ENCODE measurements around the genes IL6R and LENEP.

GRCh38 chr1:153697635-153698467 lies 19.4 kb downstream of the NPR1 start:
- PRO-cap = no peak
- RAMPAGE, long total RNA = no peak

DNA sequence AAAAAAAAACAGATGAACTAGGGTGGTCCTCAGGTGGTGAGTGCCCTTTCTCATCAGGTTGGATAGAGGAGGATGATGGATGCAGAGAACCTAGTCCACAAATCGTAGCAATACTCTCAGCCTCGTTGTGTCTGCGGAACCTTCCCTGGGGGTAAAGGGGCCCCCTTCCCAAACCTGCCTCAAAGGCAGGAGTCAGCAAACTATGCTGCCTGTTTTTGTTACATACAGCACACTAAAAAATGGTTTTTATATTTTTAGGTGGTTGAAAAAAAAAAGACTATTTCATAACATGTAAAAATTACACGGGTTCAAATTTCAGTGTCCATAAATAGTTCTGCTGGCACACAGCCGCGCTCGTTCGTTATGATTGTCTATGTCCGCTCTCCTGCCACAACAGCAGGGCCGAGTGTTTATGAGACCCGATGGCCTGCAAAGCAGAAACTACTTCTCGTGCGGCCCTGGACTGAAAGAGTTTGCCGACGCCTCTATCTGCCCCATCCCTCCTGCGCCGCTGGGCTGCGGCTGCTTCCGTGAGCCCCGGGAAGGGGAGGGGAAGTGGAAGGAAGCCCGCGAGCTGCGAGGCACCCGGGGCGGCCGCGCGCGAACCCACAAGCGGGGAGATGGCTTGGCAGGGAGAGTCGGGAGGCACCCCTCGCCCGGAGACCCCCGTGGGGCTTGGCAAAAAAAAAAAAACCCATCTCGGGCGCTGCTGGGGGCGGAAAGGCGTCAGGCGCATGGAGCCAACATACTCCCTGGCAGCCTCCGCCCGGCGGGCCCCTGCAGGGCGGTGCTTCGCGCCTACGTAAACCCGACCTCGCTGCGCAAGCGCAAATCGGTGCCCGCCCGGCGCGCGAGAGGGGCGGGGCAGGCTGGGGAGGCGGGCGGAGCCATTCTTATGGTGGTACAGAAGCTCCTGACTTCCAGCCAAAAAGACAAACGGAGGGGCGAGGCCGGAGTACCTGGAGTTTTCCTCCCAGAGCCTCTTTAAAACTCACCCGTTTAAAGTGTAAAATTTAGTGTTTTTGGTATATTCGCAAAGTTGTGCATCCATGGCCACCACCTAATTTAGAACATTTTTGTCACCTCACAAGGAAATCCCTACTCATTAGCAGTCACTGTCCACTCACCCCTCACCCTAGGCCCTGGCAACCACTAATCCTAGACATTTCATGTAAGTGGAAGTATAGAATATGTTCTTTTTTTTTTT lies 8.2 kb downstream of the SLC27A3 start:
- PRO-cap = bidirectional peak, plus-strand start at position 531 of the sequence, minus-strand start at position 524 of the sequence; bidirectional peak, plus-strand start at position 927 of the sequence, minus-strand start at position 779 of the sequence
- RAMPAGE, long total RNA = no peak

DNA sequence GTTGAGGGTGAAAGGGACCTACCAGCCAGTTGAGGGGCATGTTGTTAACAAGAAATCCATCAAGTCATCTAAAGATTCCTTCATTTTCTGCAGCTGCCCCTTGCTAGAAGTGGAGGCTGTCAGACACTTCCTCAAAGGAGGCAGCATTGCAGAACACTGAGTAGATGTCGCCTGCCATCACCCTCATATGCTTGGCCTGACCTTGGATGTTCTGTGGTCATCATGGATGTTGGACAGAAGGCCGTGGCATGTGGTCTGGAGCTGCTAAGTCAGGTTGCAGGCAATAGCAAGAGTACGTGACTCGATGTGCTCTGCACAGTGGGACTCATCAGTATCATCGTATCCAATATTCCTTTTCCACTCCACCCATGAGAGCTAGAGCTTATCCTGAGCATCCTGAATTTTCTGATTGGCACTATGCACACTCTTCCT lies 70.6 kb downstream of the GATAD2B start:
- PRO-cap = no peak
- RAMPAGE, long total RNA = no peak

- PRO-cap = no peak
- RAMPAGE, long total RNA = no peak
Observed at GRCh38 chr1:153923432-153923937, 713 bp upstream of the GATAD2B start.

- PRO-cap = no peak
- RAMPAGE, long total RNA = no peak
Observed at GRCh38 chr1:153961890-153963192, 996 bp downstream of the SLC39A1 start.

DNA sequence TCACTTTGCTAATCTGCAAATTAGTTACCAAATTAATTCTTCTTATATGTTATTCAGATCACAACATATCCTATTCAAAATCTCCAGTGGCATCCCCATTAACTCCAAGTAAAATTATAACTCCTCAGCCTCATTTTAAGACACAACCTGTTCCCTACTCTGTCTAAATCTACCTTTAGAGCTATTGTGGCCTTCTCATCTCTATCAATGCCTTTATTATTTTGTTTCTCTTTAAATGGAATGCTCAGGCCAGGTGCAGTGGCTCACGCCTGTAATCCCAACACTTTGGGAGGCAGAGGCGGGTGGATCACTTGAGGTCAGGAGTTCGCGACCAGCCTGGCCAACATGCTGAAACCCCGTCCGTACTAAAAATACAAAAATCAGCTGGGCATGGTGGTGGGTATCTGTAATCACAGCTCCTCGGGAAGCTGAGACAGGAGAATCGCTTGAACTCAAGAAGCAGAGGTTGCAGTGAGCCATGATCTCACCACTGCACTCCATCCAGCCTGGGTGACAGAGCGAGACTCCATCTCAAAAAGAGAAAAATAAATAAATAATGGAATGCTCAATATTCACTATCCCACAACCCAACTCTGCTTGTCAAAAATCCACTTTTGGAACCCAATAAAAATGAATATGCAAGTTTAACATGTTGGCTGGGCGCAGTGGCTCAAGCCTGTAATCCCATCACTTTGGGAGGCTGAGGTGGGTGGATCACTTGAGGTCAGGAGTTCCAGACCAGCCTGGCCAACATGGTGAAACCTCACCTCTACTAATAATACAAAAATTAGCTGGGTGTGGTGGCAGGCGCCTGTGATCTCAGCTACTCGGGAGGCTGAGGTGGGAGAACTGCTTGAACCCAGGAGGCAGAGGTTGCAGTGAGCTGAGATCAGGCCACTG lies 26.8 kb downstream of the TPM3 start:
- PRO-cap = no peak
- RAMPAGE, long total RNA = no peak

DNA sequence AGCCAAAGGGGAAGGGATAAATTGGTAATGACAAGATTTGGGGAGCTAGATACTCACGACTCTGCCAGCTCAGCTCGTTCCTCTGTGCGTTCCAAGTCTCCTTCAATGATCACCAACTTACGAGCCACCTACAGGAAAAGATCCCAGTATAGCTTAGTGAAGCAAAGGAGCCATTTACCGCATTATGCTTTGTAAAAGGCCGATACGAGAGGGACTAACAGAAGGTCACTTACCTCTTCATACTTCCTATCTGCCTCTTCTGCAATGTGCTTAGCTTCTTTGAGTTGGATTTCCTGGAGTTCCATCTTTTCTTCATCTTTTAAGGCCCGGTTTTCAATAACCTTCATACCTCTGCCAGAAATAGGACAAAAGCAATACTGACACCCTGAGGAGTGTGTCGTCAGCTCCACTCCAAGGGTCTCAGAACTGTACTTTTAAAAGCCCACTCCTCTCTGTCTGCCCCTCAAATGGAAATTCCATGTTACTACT lies 19.0 kb downstream of the TPM3 start:
- PRO-cap = no peak
- RAMPAGE, long total RNA = no peak

DNA sequence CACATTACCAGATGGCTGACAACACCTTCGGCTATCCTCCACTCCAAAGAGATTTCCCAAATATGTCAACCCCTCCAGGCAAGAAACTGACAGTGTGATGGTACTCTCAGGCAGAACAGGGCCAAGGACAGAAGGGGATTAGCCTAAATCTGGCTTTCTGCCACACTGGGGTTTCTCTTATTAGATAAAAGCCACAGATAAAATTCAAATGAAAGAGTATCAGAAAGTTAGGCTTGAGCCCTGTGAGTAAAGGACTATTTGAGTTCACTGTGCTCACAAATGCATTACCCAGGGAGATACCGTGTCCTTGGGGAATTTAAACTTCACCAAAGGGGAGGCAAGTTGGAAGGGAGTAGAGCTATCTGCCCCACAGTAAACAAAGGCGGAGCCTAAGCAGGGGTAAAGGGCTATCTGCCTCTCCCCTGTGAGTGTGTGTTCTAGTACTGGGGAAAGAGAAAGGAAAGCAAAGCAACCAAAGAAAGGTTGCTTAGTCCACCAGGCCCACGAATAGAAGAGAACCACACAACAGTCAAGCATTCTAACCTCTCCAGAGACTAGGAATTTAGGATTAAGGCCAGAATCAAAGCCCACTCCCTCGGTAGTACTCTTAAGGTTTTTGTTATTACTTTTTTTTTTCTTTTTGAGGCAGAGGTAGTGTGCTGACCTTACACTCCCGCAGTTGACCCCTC lies 12.8 kb downstream of the TPM3 start:
- PRO-cap = no peak
- RAMPAGE, long total RNA = no peak

GRCh38 chr1:154180000-154180702 lies 11.7 kb downstream of the TPM3 start:
- PRO-cap = unidirectional peak, plus-strand start at chr1:154180163
- RAMPAGE, long total RNA = no peak

DNA sequence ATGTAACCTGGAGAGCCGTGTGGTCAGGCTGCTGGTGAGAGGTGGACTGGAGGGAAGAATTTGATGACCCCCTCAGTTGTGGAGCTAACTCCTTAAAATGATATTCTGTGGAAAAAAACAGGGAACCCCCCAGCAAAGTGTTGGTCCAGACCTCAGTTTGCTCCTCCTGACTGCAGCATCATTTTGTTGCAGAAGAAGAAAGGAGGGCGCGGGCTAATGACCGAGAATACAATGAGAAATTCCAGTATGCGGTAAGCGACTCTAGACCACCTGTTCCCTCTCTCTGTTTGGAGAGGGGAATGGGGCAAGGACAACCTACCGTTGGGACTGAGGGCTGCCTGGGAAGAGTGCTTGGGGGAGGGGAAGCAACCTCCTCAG lies 4.9 kb downstream of the ATP8B2 start:
- PRO-cap = no peak
- RAMPAGE, long total RNA = no peak

DNA sequence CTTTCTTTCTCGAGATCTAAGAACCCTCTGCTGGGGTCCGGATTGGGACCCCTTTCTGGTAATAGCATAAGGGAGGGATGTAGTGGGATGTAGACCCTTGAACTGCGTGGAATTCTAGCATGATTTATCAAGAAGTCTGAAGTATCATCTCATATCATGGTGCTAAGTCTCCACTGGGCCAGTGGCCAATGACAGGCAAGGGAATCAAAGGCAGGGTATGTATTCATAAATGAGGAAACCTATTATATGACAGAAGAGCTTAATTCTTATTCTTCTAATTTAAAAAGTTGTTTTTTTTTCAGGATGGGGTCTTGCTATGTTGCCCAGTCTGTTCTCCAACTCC lies 34.8 kb downstream of the ATP8B2 start:
- PRO-cap = no peak
- RAMPAGE, long total RNA = no peak

DNA sequence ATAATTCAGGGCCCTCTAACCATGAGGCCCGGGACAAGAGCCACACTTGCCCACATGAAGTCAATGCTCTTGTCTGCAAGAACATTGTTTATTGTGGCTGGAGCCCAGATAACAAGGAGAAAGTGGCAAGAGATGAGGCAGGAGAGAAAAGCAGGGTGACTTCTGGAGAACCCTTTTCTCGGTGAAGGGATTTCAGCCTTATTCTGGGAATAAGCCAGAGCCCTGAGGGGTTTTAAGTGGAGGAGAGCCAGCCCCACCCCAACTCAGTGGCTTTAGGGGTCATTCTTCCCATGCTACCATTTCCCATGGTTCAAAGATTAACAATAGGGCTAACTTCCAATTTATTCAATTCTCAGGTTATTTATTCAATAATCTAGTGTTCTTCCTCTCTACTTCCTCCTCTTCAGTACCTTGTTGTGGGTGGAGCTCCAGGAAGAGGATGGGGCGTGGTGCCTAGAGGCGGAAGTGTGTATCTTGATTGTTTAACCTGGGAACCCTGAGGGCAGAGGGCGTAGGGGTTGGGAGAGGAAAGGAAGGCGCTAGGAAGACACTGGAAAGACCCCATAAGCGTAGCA lies 19.8 kb upstream of the IL6R start:
- PRO-cap = no peak
- RAMPAGE, long total RNA = no peak

DNA sequence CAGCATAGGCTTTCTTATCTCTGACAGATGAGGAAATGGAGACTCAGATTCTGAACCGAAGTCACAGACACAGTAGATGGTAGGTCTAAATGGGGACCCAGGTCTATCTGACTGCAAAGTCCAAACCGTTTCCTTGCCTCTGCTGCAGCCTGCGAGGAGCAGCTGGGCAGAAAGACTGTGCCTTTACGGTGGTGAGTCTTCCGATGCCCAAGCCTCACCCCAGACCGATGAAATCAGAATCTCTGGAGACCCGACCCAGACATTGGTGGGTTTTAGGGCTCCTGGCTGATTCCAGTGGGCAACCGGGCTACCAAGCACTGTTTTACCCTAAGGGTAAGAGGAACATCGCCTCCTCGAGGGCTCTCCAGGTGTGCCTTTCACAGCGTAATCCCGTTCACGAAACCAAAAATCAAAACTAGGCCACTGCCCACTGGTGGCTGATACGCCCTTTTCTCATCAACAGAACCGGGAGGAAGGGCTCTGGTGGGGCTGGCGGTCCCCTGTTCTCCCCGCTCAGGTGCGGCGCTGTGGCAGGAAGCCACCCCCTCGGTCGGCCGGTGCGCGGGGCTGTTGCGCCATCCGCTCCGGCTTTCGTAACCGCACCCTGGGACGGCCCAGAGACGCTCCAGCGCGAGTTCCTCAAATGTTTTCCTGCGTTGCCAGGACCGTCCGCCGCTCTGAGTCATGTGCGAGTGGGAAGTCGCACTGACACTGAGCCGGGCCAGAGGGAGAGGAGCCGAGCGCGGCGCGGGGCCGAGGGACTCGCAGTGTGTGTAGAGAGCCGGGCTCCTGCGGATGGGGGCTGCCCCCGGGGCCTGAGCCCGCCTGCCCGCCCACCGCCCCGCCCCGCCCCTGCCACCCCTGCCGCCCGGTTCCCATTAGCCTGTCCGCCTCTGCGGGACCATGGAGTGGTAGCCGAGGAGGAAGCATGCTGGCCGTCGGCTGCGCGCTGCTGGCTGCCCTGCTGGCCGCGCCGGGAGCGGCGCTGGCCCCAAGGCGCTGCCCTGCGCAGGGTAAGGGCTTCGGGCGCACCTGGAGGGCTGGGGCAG lies at the start of gene IL6R:
IL6R (plus strand) TSS at position 642 of the 1,049 bp plus-strand sequence.
- PRO-cap = no peak
- RAMPAGE, long total RNA = no peak

GRCh38 chr1:154465394-154466379 lies 36.3 kb upstream of the TDRD10 start:
- PRO-cap = no peak
- RAMPAGE, long total RNA = no peak

DNA sequence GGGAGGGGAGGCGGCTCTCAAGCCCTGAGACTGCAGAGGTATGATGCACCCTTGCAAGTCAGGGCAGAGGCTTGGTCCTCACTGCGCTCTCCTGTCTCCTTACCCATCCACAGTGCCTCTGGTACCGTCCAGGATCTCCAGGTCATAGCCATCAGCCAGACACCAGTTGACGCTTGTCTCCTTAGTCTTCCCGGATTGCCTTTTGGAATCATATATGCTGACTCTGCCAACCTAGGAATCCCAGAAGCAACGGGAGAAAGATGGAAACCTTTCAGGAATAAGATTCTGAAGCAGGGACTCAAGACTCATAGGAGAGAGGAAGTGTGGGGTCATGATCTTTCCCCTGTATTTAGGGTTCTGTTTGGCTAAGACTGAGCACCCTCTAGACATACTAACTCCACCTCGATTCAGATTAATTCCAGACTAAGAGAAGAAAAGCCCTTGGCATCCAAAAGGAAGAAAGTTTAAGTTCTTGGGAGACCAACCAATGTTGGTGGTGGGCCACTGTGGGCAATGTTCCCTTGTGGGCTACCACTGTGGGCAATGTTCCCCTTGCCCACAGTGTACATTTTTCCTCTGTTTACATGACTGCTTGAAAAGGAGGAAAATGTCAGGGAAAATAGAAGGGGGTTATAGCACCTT lies 17.7 kb downstream of the CHRNB2 start:
- PRO-cap = no peak
- RAMPAGE, long total RNA = no peak

DNA sequence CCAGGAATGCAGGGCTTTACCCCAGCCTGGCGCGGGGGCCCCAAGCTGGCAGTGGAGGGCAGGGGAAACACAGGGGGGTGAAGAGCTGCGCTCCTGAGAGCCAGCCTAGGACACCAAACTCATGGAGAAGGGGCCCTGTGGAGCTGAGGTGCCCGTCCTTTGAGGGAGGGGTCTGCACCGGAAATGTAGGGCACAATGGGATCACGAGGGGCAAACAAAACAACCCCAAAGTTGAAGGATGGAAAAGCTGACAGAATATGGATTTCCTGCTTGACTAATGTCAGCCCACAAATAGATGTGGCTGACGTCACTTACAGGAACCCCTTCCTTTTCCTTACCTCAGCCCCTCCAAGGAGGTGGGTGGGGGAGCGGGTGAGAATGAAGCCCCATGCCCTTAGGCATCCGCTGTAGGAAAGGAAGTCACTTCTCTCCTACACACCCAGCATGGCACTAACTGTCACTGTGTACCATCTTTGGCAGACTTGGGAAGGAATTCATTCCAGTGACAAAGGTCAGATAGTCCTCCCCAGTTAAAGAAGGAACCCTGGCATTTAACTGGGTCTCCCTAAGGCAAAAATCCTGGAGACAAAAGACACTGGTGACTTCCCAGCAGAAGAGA lies 110.8 kb downstream of the KCNN3 start:
- PRO-cap = no peak
- RAMPAGE, long total RNA = no peak

GRCh38 chr1:154835884-154836274 lies 34.2 kb downstream of the KCNN3 start:
- PRO-cap = no peak
- RAMPAGE, long total RNA = no peak

DNA sequence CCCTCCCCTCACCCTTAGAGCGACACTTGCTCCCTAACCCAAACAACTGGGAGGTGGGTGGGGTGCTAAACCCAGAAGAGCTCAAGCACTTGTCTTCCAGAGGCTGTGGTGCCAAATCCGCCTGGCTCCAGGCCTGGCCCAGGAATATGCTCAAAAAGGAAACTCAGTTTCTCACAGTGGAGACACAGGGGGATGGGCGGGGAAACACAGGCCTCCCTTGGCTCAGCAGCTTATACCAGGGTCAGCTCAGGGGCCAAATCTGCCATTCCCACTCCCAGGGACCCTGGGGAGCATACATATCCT lies 696 bp upstream of the PBXIP1 start:
- PRO-cap = no peak
- RAMPAGE, long total RNA = no peak

- PRO-cap = no peak
- RAMPAGE, long total RNA = no peak
Observed at GRCh38 chr1:154983710-154984247, 635 bp downstream of the FLAD1 start.

DNA sequence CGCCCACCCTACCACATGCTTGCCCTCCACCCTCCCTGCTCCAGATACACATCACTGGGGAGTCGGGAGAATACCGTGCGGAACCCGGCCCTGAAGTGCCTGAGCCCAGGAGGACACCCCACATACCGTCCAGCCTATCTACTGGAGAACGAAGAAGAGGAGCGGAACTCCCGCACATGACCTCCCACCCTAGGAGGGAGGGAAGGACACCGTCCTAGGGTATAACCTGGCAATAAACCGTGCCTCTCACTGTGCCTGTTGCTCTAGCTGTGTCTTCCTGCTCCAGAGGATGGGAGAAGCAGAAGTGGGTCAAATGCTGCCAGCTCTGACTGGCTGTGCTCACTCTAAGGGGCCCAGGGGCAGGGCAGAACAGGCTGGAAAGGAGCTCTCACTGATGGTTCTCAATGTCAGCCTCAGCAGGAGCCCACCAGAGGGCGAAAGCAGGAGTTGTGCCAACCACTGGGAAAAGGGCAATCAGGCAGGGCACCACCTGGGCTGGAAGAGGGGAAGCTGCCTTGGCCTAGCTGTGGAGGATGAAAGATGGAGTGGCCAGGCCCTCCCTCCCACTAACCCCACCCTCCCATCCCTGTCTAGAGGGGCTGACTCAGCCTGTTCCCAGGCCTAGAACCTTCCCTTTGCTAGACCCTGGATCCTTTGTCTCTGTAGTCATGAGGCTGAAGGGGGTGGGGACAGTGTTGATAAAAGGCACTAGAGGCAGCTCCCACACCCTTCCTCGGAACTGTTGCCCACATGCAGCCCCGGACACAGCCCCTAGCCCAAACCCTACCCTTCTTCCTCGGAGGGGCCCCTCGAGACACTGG lies at the start of gene LENEP:
LENEP (plus strand) TSS at position 729 of the 821 bp plus-strand sequence.
- PRO-cap = no peak
- RAMPAGE, long total RNA = no peak